Panc1 (cell line): Measurements from ENCODE around the genes SMPX, CBLL2, SAT1, NR0B1 and TASL.

GRCh38 chrX:19747474-19748369 lies 139.7 kb downstream of the SH3KBP1 start:
- RRBS, 2 experiments: 89 to 96% methylated on average over 4 of the region's 17 CpGs

GRCh38 chrX:19802743-19803300 lies 84.6 kb downstream of the SH3KBP1 start:
- RRBS, 2 experiments: no CpG with 5 or more reads among the region's 11 CpGs

GRCh38 chrX:19924650-19925089 lies 37.3 kb upstream of the SH3KBP1 start:
- RRBS, 2 experiments: no CpG with 5 or more reads among the region's 3 CpGs

DNA sequence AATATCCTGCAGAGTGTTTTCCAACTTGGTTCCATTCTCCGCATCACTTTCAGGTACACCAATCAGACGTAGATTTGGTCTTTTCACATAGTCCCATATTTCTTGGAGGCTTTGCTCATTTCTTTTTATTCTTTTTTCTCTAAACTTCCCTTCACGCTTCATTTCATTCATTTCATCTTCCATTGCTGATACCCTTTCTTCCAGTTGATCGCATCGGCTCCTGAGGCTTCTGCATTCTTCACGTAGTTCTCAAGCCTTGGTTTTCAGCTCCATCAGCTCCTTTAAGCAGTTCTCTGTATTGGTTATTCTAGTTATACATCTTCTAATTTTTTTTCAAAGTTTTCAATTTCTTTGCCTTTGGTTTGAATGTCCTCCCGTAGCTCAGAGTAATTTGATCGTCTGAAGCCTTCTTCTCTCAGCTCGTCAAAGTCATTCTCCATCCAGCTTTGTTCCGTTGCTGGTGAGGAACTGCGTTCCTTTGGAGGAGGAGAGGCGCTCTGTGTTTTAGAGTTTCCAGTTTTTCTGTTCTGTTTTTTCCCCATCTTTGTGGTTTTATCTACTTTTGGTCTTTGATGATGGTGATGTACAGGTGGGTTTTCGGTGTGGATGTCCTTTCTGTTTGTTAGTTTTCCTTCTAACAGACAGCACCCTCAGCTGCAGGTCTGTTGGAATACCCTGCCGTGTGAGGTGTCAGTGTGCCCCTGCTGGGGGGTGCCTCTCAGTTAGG lies 45.8 kb downstream of the BCLAF3 start:
- RRBS, 2 experiments: no CpG with 5 or more reads among the region's 14 CpGs

DNA sequence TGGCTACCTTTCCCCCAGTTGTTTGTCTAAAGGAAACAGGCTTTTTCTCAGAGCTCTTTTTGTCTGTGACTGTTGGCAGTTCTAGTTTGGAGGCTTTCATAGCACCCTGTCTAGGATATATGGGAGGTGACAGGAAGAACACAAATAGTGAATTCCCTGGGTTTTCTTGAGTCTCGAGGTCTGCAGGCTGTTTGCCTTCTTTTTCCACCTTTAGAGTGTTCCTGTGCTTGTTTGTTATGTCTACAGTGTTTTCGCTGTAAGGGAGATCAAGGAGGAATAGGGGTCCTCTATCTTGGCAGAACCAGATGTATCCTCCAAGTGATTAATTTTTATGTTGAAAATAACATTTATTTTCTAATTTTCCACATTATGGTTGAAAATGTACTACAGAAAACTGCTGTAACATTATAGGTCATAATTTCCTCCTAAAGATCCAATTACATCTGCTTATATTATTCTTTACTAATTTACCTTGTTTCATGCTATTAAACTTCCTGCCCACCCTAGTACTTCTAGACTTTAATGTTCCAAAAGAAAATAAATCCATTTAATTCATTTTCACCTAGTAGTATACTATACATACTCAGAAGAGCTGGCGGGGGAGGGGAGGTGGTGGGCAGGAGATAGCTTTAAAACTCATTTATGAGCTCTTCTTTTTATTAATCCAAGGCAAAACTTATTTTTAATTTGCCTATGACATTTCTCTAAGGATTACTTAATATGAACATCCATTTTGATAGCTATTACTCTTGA lies 13.2 kb downstream of the RPS6KA3 start:
- RRBS, 2 experiments: no CpG with 5 or more reads among the region's 3 CpGs

DNA sequence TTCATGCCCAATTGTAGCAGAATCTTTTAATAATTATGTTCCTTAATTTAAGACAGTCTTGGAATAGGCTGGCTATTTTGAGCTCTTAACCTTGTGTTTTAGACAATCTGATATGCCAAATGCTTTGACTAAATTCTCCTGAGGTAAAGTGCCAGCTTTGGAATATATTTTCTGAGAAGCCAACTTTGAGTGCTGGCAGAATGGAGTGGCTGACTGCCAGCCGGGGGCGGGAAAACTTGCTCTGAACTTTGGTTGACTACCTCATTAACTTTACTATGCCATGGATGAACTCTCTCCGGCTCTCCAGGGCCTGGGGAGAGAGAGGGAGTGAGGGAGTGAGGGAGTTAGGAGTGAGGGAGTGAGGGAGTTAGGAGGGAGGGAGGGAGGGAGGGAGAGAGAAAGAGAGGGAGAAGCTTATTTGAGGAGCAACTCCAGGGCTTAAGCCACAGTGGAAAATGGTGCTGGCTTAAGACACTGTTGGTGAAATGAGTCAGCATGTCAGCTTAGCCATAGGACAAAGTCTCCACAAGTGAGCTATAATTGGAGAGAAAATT lies 280.8 kb upstream of the RPS6KA3 start:
- RRBS, 2 experiments: 0% methylated on average over 1 of the region's 3 CpGs; no CpG with 5 or more reads in 1 of the 2 experiments

- RRBS, 2 experiments: no CpG with 5 or more reads among the region's 3 CpGs
Observed at GRCh38 chrX:21153429-21154021, 220.7 kb upstream of the CNKSR2 start.

- RRBS, 2 experiments: no CpG with 5 or more reads among the region's 46 CpGs
Observed at GRCh38 chrX:21655678-21656256, 2.4 kb downstream of the KLHL34 start.

DNA sequence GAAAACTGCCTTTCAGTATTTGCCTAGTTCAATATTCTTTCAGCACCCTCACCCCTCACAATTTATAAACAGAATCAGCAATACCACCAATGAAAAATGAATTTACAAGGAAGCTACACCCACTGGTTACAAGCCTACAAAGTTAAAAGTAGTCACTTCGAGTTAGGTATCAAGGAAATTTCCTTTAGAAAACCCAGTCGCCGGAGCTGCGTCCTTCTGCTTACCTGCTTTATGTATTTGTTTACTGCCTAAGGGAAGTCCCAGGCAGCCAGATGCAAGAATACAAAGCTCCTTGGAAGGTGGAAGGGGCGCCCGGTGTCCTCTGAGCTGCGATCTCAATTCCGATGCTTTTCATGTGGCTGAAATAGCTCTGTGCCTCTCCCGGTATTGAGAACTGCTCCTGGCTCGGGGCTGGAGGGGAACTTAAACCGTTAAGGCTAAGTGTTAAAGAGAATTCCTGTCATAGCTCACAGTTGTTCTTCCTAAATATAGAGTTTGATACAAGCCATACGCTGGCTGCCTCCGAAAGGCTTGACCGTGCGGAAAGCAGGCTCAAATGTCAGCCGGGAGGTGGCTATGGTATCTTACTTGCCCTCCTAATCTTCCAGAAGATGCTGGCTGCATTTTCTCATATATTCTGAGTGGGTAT lies at the start of gene SMPX:
TSS of gene SMPX (minus strand) at position 399 of the 649 bp plus-strand sequence.
- RRBS, 2 experiments: 89 to 94% methylated on average over 4 to 6 of the region's 16 CpGs

- RRBS, 2 experiments: no CpG with 5 or more reads among the region's 14 CpGs
Observed at GRCh38 chrX:22272714-22273134, at the start of gene CBLL2. CBLL2 (plus strand) TSS chrX:22272913.

DNA sequence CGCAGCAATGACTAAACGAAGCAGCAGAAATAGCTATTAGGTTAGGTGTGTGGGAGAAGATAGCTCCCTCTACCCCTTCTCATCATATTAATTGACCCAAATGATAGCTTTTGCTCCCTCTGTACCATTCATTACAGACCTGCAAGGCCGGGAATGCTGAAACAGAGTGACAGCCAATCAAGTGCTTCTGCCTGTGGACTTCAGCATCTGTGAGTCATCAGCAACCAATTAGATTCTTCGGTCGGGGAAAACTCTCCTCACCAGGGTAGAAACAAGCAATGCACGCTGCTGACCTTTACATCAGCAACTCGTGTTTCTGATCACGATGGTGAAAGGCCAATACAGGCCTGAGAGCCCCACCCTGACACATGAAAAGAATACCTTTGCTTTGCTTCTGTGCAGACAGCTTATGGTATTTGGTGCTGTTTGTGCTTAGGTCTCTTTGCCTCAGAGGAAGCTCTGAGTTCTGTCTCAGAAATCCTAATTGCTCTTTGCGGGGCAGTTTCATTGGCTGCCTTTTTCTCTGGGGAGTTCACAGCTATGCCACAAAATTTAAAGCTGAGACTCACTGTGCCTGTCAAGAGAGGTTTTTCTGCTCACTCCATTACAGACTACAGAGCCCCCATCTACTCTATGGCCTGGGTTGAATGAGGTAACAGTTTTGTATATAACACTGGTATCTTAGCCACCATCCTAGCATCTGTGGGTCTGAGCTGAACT lies 347.0 kb upstream of the DDX53 start:
- RRBS, 2 experiments: no CpG with 5 or more reads among the region's 9 CpGs

DNA sequence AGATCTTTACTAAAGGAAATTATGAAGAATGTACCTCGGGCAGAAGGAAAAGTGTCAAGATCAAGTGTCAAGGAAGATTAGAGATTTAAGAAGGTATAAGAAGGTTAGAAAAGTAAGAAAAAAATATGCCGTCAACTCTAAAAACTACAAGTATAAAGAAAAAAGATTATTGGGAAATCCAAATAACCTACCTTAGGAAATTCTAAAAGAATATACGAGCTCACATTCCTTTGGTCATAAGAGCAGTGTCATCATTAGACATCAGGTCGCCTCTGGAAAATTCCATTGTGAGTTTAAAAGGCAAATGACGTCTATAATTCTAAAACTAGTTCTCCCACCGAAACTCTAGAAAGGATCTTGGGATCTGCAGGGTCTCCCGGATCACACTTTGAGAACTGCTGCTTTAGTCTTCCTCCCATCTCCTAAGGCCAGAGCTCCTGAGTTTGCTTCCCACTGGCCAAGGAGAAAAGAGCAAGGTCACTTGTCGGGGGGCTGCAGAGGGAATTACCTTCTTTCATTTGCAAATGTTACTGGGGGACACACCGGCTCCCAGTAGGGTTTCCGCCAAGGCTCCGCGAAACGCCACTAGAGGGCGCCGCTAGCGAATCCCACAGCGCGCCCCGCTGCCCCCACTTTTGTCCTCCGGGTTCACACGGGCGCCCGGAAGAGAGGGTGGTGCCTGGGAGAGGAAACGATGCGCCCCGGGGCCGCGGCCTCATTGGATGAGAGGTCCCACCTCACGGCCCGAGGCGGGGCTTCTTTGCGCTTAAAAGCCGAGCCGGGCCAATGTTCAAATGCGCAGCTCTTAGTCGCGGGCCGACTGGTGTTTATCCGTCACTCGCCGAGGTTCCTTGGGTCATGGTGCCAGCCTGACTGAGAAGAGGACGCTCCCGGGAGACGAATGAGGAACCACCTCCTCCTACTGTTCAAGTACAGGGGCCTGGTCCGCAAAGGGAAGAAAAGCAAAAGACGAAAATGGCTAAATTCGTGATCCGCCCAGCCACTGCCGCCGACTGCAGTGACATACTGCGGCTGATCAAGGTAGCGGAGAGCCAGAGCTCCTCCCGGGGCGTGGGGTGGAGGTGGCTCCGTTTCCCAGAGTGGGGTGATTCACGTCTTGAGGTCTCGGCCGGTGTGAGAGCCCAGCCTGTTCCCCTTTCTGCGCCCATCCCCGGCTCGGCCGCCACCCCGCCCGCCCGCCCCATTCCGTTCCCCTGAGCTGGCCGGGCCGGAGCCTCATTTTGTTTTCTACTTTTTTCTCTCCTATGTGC lies at the start of gene SAT1:
TSS of gene SAT1 (plus strand) at position 797 of the 1,271 bp plus-strand sequence.
- RRBS, 2 experiments: 1 to 6% methylated on average over 28 to 33 of the region's 68 CpGs

GRCh38 chrX:24188143-24188864 lies 38.8 kb downstream of the ZFX start:
- RRBS, 2 experiments: no CpG with 5 or more reads among the region's 8 CpGs

DNA sequence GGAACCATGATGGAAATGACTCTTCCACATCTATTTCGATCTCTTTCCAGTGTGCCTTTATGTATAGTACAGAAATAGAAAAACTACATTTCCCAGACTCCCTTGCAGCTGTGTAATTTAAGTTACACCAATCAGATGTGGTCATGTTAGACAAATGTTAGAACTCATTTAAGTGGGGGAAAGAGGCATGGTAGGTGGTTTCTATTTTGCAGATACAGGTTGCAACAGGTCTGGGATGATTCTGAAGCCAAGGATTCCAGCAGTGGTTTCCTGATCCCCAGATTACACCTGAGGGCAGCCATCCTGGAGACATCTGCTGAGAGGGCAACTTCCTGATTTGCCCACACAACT lies 38.7 kb upstream of the PDK3 start:
- RRBS, 2 experiments: no CpG with 5 or more reads among the region's 1 CpG

GRCh38 chrX:24465593-24466293 lies 657 bp downstream of the PDK3 start:
- RRBS, 2 experiments: 1 to 7% methylated on average over 12 to 13 of the region's 32 CpGs

DNA sequence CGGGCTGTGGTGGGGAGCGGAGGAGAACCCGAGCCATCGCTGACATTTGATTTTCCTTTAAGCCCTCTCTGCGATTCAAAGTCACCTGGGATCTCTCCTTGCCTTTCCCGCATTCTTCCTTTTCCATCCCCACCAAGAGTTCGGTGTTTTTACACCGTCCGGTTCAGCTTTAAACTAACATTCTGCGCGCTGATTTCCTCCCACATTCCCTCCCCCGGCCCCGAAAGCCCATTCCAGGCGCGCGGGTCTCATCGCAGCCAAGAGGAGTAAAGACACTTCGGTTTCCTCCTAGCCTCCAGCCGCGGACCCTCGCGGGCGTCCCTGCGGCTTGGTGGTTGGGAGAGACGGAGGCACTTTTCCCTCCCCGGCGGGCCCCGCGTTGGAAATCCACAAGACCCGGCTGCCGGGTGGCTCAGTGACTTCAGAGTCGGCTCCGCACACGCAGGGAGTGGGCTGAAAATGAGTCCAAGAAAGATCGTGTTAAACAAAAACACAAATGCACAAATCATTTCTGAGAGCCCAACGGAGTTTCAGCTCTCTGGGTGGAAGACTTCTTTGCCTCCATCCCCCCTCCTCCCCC lies 1.9 kb upstream of the ARX start:
- RRBS, 2 experiments: no CpG with 5 or more reads among the region's 36 CpGs

DNA sequence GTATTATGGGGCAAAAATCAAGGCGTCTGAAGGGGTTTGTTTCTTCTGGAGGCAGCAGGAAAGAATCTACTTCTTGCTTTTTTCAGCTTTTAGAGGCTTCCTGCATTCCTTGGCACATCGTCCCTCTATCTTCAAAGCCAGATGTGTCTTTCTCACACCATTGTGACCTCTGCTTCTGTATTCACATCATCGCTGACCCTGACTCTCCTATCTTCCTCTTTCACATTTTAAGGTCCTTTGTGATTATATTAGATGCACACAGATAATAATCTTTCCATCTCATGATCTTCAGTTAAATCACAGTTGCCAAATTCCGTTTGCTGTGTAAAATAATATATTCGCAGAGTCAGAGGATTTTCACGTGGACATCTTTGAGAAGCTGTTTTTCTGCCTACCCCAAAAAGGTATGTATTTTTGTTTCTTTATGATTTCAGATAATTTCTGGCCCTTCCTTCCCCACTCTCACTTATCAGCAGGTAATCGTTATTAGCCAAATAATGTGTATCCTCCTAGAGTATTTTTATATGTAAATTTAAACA lies 112.6 kb downstream of the PPP4R3C start:
- RRBS, 2 experiments: no CpG with 5 or more reads among the region's 7 CpGs

DNA sequence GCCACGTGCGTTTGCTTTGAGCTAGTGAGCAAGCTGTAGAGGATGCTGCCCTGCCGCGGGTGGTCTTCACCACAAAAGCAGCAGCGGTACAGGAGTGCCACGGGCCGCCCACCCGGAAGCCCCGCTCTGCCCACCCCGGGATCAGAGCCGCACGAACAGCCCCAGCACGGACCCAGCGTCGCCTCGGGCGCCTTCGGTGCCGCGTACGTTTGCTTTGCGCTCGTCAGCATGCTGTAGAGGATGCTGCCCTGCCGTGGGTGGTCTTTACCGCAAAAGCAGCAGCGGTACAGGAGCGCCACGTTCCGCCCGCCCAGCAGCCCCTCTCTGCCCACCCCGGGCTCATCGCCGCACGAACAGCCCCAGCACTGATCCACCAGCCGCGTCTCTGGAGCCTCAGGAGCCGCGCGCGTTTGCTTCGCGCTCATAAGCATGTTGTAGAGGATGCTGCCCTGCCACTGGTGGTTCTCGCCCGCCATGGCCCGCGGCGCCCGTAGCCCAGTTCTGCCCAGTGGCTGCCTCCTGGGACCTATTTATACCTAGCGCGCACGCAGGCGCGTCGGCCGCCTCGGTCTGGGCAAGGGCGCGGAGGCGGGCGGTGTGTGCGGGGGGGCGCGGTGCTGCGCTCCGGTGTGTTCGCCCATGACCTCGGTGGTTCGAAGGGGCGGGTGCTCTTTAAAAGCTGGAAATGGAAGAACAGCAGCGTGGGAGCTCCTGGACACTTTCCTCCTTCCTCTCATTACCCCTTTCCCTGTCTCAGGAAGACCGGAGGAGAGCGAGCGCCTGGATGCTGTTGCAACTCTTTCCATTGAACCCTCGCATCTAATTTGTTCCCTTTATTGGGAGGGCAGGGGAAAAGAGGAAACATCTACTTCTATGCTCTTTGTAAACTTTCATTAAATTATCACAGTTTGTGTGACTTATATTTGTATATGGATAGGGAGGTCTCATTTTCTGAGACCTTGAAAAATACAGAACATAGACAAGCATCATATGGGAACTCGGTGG lies at the start of gene NR0B1:
TSS of gene NR0B1 (minus strand) at position 503 of the 1,005 bp plus-strand sequence.
- RRBS, 2 experiments: 75% methylated on average over 2 of the region's 75 CpGs; no CpG with 5 or more reads in 1 of the 2 experiments

DNA sequence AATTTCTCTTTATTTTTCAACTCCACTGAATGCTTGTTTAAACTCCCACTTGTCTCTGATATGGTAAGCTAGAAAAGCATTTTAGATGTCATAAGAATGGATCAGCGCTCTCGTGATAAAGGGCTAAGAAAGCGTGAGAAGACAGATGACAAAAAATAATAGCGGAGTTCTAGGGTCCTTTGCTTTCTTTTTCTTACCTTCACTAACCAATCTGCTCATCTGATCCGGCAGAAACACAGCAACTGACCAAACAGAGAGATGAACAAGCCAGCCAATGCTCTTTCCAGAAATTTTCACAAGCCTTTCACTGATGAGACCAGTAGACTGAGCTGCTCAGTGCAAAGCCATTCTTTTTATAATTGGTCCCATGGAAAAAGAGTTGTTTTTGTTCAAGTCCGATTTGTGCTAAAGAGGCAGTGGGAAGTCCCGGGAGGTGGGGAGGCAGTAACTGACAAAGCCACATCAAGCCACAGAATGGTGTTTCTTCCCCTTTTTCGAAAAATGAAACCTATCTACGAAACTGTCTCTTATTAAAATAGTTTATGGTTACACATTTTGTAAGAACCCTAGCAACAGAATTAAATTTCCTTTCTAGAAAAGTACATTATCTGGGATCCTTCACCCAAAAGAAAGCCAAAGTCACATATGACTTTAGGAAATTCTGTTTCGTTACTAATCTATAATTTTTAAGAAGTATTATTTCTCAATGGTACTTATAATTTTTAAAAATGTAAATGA lies at the start of gene TASL:
TSS of gene TASL (minus strand) at position 326 of the 738 bp plus-strand sequence.
- RRBS, 2 experiments: no CpG with 5 or more reads among the region's 10 CpGs

DNA sequence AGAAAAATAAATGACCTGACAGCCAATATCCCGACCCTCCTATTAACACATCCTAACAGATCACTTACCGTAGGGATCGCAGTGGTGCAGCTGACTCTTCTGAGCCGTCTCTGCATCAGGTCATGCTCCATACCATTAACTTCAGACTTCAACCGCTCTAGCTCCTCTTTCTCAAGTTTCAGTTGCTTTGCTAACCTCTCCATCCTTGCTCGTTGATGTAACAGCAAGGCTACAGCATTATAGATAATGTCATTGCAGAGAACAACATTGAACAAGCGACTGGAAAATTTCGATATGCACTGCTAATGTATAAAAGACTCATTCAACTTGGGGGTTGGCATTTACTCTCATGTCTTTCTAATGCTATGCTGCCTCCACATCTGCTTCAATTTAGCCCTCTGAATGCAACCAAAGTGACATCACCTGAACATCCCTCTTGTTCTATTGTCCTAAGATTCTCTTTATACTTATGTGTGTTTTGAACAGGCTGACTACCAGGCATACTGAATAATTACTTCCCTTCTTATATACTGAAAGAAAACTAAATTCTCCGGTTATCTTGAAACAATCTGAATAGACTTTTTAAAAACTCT lies 36.2 kb downstream of the TAB3 start:
- RRBS, 2 experiments: no CpG with 5 or more reads among the region's 9 CpGs